Keratinocyte (primary cell): ENCODE measurements around a stretch of chr14.

DNA sequence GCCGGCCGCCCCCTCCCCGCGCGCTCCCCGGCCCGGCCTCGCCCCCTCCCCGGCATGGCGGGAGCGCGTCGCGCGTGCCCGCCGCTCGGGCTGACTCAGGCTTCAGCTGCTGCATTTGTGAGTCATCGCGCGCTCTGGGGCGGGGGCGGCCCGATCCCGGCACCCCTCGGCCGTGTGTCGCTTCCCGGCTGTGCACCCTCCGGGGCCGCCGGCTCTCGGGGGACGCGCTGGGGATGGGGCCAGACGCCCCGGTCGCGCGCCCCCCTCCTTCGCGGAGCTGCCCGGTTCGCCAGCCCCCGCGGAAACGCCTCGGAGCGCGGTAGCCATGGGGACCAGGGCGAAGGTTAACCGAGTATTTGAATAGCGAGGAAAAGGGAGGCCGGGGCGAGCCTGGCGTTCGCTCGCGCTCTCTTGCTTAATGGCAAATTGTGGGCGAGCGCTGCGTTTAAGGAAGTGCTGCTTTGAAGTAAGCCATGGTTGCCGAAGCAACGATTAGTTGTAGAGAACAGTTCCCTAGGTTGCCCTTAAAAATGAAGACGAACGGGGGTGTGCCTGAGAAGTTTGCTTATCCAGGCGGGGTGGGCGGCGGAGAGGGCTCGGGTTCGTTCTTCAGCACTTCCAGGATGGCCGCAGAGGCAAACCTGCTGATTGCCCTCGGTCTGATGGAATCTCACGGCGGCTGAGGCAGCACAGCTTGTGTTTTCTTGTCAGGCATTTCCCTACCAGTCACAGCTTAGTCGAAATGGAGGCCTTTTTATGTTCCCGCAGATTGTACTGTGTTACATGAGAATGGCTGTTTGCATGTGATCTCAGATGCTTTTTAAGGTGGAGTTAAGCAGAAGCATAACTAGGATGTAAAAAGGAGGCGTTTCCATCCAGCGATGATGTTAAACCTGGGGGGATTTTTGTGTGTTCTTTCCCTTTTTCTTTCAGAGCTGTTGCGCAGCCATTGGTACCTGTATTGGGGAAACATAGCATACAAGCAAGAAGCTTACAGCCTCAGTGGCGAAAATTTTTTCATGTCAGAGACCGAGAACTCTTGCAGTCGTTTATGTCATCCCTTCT lies 1.0 kb downstream of the EIF5 start:
CAGE:
- cytosol, long polyA minus RNA: no peak
- cytosol, long polyA plus RNA: no peak
- long polyA plus RNA: no peak
- nucleus, long polyA minus RNA: no peak
- nucleus, long polyA plus RNA: no peak

CAGE:
- cytosol, long polyA minus RNA: no peak
- cytosol, long polyA plus RNA: no peak
- long polyA plus RNA: no peak
- nucleus, long polyA minus RNA: no peak
- nucleus, long polyA plus RNA: no peak
Observed at GRCh38 chr14:103337552-103338126, 3.6 kb downstream of the EIF5 start.

DNA sequence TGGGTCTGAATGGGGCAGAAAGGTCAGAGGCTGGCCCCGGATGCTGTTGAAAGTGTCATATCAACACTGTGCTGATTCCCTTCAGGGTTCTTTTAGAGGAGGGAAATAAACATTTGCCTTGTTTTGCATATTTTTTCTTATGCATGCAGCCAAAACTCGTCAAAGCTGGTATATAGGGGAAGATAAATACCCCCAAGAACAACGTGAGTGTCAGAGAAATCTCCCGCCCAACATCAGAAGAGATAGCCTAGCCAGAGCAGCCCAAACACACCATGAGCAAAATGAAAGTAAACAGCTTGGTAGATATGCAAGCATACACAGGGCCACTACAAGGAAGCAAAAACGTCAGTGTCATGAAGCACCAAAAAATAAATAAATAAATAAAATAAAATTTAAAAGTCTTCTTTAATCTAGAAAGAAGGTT lies 22.1 kb downstream of the EIF5 start:
CAGE:
- cytosol, long polyA minus RNA: no peak
- cytosol, long polyA plus RNA: no peak
- long polyA plus RNA: no peak
- nucleus, long polyA minus RNA: no peak
- nucleus, long polyA plus RNA: no peak

CAGE:
- cytosol, long polyA minus RNA: no peak
- cytosol, long polyA plus RNA: start-site peak on the plus strand at chr14:103385857-103385994, 91 and 5 reads in 2 replicates
- long polyA plus RNA: no peak
- nucleus, long polyA minus RNA: no peak
- nucleus, long polyA plus RNA: no peak
Observed at GRCh38 chr14:103385563-103386622, 678 bp downstream of the MARK3 start.

DNA sequence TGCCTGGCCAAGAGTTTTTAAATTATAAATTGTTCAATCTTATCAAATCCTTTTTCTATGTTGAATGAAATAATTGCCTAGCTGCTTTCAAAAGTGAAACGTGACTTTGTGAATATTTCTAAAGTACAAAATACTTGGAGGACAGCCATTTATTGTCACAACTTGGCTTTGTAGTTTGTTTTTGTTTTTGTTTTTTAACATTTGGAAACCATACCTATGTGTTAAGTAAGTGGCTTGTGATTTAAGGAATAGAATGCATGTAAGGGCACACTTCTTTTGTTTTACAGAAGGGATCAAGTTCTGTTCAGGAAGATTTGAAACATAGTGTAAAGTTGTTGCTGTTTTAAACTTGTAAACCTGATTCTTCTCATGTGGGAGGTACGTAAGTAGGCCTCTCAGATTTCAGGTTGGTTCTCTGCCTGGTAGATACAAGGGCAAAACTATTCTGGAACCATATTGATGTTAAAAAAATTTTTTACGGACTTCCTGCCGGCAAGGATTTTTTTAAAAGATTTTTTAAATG lies 13.5 kb downstream of the MARK3 start:
CAGE:
- cytosol, long polyA minus RNA: no peak
- cytosol, long polyA plus RNA: no peak
- long polyA plus RNA: no peak
- nucleus, long polyA minus RNA: no peak
- nucleus, long polyA plus RNA: no peak

DNA sequence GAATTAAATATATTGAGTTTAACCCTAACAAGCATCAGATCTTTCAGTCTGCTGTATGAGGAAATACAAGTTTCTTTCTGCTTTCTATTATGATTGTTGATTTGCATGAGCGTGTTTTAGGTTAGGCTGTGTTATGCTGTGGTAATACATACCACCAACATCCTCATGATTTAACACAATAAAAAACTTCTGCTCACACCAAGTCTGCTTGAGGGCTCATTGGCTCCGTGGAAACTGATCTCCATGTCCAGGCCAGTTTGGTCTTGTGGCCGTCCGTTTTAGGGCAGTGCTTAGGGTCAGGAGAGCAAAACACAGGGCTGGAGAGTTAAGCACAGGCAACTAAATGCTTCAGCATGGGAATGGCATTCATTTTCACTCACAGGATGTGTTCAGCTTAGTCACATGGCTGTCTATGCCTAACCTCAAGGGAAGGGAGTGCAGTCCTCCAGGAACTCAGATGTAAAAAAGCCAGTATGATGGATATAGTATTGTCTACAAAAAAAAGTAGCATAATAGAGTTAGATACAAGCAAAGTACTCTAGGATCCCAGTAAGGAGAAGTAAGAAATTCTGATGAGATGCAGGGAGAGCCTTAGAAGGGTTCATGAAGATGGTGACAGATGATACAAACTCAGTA lies 16.2 kb downstream of the MARK3 start:
CAGE:
- cytosol, long polyA minus RNA: no peak
- cytosol, long polyA plus RNA: no peak
- long polyA plus RNA: no peak
- nucleus, long polyA minus RNA: no peak
- nucleus, long polyA plus RNA: no peak

DNA sequence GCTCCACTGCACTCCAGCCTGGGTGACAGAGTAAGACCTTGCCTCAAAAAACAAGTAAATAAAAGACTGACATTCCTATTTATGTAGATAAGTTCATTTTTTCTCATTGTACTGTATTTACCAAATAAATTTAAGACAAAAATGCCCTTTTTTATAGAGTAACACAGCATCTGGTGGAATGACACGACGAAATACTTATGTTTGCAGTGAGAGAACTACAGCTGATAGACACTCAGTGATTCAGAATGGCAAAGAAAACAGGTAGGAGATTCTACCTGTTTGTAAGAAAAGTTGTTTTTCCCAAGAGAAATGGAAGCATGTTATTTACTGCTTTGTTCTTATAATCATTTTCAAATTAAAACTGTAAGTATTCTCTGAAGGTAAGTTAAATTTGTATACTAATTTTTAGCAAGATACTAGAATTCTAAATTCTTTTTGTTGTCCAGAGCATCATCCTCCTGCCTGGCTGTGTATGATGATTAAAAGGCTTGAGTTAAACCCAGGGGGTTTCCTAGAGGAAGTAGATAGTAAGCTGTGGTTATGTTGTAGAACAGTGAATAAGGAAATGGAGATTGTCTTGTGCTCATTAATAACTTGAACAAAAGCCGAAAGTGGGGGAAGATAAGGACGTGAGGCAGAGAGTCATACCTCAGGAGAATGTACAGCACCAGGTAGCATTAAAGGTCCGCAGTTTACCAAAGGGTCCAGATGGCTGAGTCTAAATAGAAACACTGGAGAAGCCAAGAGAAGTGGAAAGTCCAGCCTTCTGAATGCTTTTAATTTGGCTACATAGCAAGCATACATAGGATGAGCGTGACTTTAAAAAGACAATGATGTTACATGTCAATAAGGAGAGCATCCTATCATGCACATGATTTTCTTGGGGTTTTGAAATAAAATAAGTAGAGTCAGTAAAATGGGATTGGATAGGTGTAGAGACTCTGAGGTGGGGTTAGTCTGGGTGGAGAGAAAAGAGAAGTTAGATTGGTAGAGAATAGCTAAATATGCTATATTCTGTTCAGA lies 42.1 kb downstream of the CKB start:
CAGE:
- cytosol, long polyA minus RNA: no peak
- cytosol, long polyA plus RNA: no peak
- long polyA plus RNA: no peak
- nucleus, long polyA minus RNA: start-site peak on the minus strand centred at position 907 of the sequence, 24 bp wide, 6 reads
- nucleus, long polyA plus RNA: no peak

DNA sequence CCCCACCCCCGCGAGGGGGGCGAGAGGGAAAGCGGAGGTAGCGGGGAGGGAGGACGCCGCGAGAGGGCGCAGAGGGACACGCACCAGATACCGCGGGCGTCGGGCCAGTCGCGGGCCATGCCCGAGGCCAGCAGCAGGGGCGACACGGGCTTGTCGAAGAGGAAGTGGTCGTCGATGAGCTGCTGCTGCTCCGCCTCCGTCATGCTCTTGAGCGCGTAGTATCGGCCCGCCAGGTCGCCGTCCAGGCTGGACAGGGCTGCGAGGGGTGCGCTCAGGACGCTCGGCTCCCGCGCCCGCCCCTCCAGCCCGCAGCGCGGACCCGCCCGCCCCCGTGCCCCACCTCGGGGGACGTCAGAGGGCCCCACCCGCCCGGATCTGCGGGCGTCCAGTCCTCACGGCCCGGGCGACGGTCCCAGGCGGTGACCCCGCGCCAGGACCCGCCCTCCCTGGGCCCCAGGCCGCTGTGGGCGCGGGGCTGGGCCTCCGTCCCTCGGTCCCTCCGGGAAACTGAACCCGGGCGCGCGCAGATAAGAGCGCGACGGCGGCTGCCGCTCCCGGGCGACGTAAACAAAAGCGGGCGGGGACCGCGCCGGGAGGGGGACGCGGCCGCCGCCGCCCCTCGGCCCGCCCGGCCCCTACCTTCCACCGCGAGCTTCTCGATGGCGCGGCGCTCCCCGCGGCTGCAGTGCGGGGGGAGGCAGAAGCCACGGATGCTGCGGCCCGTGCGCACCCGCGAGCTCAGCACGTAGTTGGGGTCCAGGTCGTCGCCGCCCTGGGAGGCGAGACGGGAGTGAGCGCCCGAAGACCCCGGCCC lies 1.2 kb downstream of the CKB start:
CAGE:
- cytosol, long polyA minus RNA: no peak
- cytosol, long polyA plus RNA: no peak
- long polyA plus RNA: no peak
- nucleus, long polyA minus RNA: no peak
- nucleus, long polyA plus RNA: no peak

GRCh38 chr14:103525057-103525895 lies 2.6 kb upstream of the CKB start:
CAGE:
- cytosol, long polyA minus RNA: no peak
- cytosol, long polyA plus RNA: no peak
- long polyA plus RNA: no peak
- nucleus, long polyA minus RNA: no peak
- nucleus, long polyA plus RNA: no peak

DNA sequence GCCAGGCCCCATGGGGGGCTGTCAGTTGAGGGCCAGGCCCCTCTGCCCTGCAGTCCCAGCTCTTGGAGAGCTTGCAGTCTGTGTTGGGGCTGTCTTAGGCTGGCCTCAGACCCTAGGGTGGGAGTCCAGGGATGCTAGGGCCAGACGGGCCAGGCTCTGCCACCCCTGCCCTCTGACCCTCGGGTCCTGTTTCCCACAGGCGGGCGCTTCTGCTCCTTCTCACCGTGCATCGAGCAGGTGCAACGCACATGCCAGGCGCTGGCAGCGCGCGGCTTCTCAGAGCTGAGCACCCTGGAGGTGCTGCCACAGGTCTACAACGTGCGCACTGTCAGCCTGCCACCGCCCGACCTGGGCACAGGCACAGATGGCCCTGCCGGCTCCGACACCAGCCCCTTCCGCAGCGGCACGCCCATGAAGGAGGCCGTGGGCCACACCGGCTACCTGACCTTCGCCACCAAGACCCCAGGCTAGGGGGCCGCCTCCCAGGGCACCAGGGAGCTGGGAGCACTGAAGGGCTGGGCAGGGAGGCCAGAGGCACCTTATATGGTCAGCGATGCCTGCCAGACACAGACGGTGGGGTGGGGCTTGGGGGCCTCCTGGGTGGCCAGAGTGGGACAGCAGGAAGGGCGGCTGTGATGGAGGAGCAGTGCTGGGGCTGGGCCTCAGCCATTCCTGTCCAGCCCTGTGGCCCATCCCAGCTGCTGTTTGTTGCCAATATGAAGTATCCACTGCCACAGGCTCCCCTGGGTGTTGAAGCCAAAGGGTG lies 5.5 kb downstream of the TRMT61A start:
CAGE:
- cytosol, long polyA minus RNA: no peak
- cytosol, long polyA plus RNA: no peak
- long polyA plus RNA: no peak
- nucleus, long polyA minus RNA: no peak
- nucleus, long polyA plus RNA: no peak

CAGE:
- cytosol, long polyA minus RNA: no peak
- cytosol, long polyA plus RNA: no peak
- long polyA plus RNA: no peak
- nucleus, long polyA minus RNA: no peak
- nucleus, long polyA plus RNA: no peak
Observed at GRCh38 chr14:103556345-103556670, 6.1 kb downstream of the BAG5 start.

DNA sequence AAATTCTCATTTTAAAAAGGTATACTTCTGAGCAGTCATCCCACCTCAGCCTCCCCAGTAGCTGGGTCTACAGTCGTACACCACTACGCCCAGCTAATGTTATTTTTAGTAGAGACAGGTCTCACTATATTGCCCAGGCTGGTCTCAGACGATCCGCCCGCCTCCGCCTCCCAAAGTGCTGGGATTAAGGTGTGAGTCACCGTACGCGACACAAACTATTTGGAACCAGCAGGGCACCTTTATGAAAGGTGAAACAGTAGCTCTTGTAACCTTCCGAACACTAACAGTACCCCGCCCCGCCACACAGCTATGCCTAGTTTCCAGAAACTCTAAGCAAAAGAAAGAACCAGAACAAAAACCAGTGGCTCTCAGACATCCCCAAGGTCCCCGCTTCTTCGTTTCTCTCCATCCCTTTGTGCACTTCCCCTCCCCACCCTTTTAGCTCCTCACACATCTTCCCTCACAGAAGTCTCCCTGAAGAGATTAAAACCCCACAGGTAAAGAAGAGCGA lies 1.1 kb downstream of the BAG5 start:
CAGE:
- cytosol, long polyA minus RNA: no peak
- cytosol, long polyA plus RNA: no peak
- long polyA plus RNA: no peak
- nucleus, long polyA minus RNA: no peak
- nucleus, long polyA plus RNA: no peak

DNA sequence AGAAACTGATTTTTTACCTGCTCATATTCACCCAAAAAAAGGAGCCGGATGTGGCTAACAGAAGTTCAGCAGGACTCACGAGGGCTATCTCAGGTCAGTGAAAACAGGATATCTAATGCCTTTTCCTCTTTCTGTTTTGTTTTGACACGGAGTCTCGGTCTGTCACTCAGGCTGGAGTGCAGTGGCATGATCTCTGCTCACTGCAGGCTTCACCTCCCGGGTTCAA lies 30.8 kb downstream of the COA8 start:
CAGE:
- cytosol, long polyA minus RNA: no peak
- cytosol, long polyA plus RNA: no peak
- long polyA plus RNA: no peak
- nucleus, long polyA minus RNA: no peak
- nucleus, long polyA plus RNA: no peak

DNA sequence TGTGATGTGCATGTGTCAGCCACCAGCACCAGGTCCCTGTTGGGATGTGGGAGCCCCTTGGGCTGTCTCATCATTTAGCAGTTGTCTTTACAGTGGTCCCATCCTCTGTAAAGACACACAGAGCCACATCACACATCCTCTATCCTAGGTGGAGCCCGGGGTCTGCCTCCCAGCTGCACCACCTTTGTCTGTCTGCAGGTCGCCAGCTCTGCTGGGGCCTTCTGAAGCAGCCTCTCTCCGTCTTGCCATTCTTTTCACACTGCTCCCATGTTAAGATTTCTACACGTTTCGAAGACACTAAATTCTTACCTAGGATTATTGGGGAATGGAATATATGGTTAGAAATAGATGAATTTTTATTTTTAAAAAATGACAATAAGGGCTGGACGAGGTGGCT lies 31.7 kb downstream of the XRCC3 start:
CAGE:
- cytosol, long polyA minus RNA: no peak
- cytosol, long polyA plus RNA: no peak
- long polyA plus RNA: no peak
- nucleus, long polyA minus RNA: no peak
- nucleus, long polyA plus RNA: no peak

DNA sequence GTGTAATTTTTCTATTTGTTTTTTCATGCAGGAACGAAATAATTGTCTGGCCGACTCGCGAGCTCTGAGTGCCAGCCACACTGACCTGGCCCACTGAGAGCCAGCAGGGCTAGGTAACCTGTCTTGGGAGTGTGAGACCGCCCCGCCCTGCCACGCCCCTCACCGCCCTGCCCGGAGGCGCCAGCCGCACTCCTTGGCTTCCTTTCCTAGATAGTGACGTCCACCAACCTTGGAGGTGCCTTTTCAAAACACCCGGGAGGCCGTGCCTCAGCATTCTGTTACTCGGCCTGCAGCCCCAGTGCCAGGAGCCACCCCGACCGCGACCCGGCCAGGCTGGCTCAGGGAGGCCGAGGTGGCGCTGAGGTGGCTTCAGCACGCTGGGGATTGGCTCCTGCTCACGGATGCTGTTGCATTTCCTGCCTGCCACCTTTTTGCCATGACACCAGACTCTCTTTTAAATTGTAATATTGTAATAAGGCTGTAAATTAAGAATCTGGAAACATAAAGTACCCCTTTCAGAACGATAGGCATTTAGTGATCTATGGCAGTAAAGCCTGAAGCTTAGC lies 21.6 kb downstream of the XRCC3 start:
CAGE:
- cytosol, long polyA minus RNA: no peak
- cytosol, long polyA plus RNA: no peak
- long polyA plus RNA: no peak
- nucleus, long polyA minus RNA: no peak
- nucleus, long polyA plus RNA: no peak

GRCh38 chr14:103745413-103746003 lies 29.9 kb downstream of the ZFYVE21 start:
CAGE:
- cytosol, long polyA minus RNA: no peak
- cytosol, long polyA plus RNA: no peak
- long polyA plus RNA: no peak
- nucleus, long polyA minus RNA: no peak
- nucleus, long polyA plus RNA: no peak

DNA sequence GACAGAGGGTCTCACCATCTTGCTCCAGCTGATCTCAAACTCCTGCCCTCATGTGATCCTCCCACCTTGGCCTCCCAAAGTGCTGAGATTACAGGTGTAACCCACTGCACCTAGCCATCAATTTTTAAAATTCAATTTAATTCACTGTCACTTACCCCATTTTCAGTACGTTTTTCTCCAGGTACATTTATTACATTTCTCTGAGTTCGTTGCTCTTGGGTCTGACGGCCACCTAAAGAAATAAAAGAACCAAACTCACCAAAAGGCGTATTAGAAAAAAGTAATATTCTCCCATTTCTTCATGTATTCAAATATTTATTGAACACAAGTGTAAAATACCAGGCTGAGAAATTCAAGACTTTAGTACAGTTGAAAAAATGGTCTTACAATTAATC lies 63.0 kb downstream of the ZFYVE21 start:
CAGE:
- cytosol, long polyA minus RNA: no peak
- cytosol, long polyA plus RNA: no peak
- long polyA plus RNA: no peak
- nucleus, long polyA minus RNA: no peak
- nucleus, long polyA plus RNA: no peak

DNA sequence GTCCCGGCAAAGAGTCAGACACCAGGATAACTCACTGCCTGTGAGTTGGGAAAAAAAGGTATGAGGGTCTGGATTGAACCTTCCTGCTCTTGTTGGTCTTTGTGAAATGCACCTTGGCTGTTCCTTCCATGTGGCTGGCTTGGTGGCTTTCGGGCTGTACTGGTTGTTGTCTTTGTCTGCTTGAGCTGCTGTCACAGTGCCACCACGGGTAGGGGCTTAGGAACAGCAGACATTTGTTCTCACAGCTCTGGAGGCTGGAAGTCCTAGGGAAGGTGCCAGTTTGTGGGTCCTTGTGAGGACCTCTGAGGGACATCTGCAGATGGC lies 35.7 kb upstream of the ASPG start:
CAGE:
- cytosol, long polyA minus RNA: no peak
- cytosol, long polyA plus RNA: no peak
- long polyA plus RNA: no peak
- nucleus, long polyA minus RNA: no peak
- nucleus, long polyA plus RNA: no peak

CAGE:
- cytosol, long polyA minus RNA: no peak
- cytosol, long polyA plus RNA: no peak
- long polyA plus RNA: no peak
- nucleus, long polyA minus RNA: no peak
- nucleus, long polyA plus RNA: no peak
Observed at GRCh38 chr14:104082561-104083184, 2.8 kb upstream of the ASPG start.

DNA sequence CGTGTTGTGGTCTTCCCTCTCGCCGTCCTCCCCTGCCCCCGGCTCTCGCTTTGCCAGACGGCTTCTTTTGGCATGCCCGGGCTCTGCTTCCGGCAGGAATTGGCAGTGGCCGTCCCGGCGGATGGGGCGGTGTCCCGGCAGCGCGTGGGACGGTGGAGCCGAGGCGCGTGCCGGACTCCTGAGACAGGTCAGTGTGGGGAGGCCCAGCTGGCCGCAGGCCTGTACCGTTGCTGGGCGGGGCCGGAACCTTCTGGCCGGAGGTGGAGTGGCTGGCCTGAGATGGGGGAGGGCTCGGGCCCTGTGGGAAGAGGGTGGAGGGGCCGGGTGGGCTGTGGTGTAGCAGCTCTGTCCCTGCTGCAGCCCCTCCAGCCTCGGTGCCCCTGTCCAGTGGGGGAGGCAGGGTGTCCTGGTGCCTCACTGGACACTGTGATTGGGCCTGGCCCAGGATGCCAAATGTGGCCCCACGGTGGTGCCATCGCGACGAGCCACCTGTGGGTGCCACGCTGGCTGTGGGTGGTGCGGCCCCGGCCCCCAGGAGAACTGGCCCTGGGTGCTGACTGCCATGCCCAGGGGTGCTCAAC lies 17.3 kb downstream of the KIF26A start:
CAGE:
- cytosol, long polyA minus RNA: no peak
- cytosol, long polyA plus RNA: no peak
- long polyA plus RNA: no peak
- nucleus, long polyA minus RNA: no peak
- nucleus, long polyA plus RNA: no peak